Mesangial cell (primary cell): ENCODE measurements around the genes LMOD3 and MDFIC2.

GRCh38 chr3:66482991-66484082 lies 17.5 kb downstream of the LRIG1 start:
- RAMPAGE, long total RNA, result no peak

GRCh38 chr3:66490117-66490660 lies 10.6 kb downstream of the LRIG1 start:
- RAMPAGE, long total RNA, result no peak

GRCh38 chr3:66497274-66497604 lies 3.6 kb downstream of the LRIG1 start:
- RAMPAGE, long total RNA, result no peak

DNA sequence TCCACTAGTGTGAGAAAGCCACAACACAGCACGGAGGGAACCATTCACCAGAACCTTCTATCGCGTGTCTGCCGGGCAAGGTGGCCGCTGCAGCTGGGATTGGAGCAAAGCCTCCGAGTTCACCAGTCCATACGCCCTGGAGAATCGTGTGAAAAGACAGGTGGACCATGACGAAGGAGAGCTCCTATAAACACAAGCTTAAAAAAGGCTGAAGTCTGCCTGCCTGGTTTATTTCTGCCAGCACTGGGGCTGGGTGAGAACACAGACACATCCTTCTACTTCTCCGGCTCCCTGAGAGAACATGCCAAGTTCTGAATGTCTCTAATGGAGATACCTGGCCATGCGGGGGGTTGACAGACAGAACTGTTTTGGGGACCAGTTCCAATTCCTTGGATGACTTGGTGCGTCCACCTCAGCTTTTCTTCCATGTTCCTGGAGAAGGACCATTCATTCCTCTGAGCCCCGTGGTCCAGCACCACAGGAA lies 82.2 kb upstream of the LRIG1 start:
- RAMPAGE, long total RNA, result no peak

- RAMPAGE, long total RNA, result no peak
Observed at GRCh38 chr3:67018106-67018879, 20.2 kb downstream of the KBTBD8 start.

- RAMPAGE, long total RNA, result no peak
Observed at GRCh38 chr3:67483980-67484549, 170.3 kb downstream of the SUCLG2 start.

GRCh38 chr3:67540077-67540494 lies 114.3 kb downstream of the SUCLG2 start:
- RAMPAGE, long total RNA, result no peak

DNA sequence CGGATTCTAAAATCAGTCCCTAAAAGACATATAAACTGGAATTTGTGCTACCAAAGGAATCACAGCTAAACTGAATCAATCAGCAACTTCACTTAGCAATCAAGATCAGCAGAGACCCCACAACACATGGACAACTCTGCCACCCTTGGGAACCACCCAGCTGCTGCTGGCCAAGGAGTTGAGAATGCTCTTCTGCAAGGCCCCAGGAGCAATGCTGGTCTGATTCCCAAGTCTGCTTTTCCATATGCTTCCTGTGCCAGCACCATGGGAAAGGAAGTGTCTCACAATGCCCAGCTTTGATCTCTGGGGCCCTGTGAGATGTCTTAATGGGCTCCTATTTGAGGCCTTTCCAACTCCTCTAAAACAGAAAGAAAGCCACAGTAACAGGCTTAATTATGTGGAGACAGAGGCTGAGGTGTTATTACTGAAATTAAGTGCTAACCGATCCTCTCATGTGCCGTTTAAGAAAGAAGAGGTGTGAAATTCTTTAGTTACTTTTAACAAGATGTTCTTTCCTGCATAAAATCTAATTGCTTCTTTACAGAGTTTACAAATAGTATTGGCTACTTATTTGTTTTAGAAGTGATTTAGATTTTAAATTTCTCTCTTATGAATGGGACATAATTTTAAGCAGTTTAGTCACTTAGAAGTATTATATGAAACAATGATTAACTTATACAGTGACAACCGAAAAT lies 4.5 kb downstream of the EOGT start:
- RAMPAGE, long total RNA, result no peak

GRCh38 chr3:69033403-69033790 lies 18.7 kb downstream of the TMF1 start:
- RAMPAGE, long total RNA, result no peak

GRCh38 chr3:69087830-69088662 lies 3.3 kb downstream of the ARL6IP5 start:
- RAMPAGE, long total RNA, result no peak

GRCh38 chr3:69119108-69119733 lies 3.2 kb downstream of the LMOD3 start:
- RAMPAGE, long total RNA, result no peak

DNA sequence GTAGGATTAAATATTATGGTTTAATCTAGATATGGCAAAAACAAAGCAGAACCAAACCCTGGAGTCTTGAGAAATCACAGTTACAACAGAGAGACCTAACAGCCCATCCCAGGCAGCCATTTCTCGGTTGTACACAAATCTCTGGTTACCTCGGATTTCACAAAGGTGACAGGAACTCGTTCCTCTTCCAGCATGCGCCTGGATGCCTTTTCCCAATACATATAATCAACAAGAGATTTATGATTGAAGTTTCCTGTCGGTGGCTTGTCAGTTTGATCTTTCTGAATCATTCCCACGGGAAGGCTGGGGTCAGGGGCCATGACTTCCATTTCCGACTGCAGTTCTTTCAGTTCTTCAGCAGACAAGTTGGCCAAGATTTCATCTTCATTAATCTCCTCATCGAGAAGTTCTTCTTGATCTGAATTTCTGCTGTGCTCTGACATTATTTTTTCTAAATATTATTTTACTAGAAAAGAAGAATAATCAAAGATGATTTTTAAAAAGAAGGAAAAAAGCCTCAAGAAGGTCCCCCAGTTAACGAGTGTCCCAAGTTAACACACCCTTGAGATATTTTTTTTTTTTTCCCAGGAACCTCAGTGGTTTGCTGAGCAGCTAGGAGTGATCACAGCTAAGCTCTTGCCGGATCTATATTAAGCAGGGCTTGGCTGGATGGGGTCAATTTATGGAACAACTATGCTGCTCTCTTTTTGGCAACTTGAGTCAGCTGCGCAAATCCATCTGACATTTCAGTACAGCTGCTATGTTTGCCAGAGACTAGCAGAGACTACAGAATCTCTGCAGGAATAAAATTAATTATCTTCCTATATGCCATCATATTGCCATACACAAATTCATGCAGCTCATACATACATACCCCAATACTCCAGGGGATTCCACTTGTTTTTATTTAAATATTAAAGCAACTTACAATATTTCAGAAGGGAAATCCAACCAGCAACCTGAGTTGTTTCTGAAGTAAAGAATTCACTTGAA lies at the start of gene LMOD3:
LMOD3 (minus strand) TSS at position 652 of the 993 bp plus-strand sequence.
- RAMPAGE, long total RNA, result no peak

- RAMPAGE, long total RNA, result no peak
Observed at GRCh38 chr3:69240663-69241388, 118.4 kb upstream of the LMOD3 start.

GRCh38 chr3:69541638-69542051 lies 155.8 kb upstream of the FRMD4B start:
- RAMPAGE, long total RNA, result no peak

- RAMPAGE, long total RNA, result no peak
Observed at GRCh38 chr3:69751151-69751576, 11.9 kb downstream of the MITF start.

GRCh38 chr3:70312585-70312806 lies at the start of gene MDFIC2:
TSS of gene MDFIC2 (minus strand) at chr3:70312638.
- RAMPAGE, long total RNA, result no peak

- RAMPAGE, long total RNA, result no peak
Observed at GRCh38 chr3:70980946-70981503, 602.5 kb downstream of the FOXP1 start.

- RAMPAGE, long total RNA, result no peak
Observed at GRCh38 chr3:70981504-70982137, 601.9 kb downstream of the FOXP1 start.

GRCh38 chr3:71047728-71047927 lies 535.9 kb downstream of the FOXP1 start:
- RAMPAGE, long total RNA, result no peak

- RAMPAGE, long total RNA, result no peak
Observed at GRCh38 chr3:71109408-71110290, 473.9 kb downstream of the FOXP1 start.